Right cardiac atrium (tissue), 1 donor: ENCODE measurements around a stretch of chr1.

DNA sequence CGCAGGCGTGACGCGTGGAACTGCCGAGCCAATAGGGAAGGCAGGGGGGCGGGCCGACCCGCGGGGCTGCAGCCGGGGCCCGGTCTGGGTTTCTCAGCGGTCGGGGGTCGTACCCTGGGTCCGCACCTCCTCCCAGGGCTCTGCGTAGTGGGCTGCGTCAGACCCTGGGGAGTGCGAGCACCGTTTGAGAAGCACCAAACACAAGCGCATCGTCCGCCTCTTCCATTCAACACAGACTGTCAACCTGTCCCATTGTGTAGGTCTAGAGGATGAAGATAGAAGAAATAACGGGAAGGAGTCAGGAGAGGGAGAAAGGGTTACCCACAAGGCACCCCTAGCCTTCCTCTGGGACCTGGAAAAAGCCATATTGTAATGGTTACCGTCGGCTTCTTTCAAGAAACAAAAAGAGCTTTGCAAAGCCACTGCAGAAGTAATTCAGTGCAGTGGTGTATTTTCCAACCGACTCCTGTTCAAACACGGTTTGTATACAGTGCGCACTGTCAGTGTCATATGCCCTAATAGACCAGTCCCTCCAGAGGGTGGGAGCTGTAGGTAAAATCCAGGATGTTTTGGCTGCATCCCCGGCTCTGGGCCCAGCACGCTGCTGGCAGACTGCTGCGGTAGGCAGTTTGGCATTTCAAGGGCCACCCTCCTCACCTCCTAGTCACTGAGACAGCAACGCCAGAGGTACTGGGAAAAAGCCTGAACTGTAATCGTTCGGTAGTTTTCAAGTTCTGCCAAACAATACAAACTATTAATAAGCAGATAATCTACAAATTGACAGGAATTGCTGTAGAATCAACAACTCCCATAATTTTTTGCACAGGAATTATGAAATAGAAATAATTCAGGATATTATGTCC is 607 bp upstream of the LYST start:
- PRO-cap = bidirectional peak, plus-strand start at position 96 of the sequence, minus-strand start outside the sequence; bidirectional peak, plus-strand start at position 664 of the sequence, minus-strand start at position 614 of the sequence

DNA sequence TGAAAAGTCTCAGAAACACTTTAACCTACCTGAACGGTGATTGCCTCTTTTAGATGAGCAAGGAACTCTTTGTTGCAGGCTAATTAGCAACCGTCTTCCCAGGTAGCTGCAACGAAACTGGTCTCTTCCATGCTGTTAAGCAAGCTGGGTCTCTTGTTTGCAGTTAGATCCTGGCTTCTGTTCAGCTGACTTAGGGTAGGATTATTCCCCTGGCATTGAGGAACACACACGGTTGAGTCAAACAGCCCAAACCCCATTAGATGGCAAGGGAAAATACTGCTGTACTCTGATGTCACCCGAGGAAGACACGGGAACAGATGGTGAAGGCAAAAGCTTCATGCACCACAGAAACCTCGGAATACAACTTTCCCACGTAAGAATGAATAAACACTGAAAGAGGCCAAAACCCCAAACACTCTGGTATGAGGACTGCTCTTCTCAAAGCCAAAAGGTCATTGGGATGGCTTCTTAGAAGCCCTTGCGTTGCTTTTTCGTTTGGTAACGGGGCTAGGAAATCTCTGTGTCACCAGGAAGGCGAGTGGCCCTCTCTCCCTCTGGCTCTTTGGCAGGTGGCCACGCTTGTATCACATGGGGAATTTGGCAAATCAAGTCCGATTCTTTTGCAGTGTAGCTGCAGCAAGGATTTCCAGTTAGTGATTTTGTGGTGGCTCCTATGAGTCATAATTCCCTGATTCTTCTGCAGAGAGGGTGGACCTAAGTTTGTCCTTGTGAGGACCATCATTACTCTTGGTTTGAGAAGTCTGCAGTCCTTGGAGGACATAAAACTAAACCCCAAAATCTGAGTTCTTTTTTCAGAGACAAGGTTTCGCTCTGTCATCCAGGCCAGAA is 16.7 kb upstream of the LYST start:
- PRO-cap = no peak

- PRO-cap = no peak
Observed at GRCh38 chr1:236143418-236144035, 1.2 kb downstream of the GPR137B start.

GRCh38 chr1:236174196-236174970 is 32.0 kb downstream of the GPR137B start:
- PRO-cap = no peak

- PRO-cap = no peak
Observed at GRCh38 chr1:236178312-236178693, 36.0 kb downstream of the GPR137B start.

- PRO-cap = no peak
Observed at GRCh38 chr1:236524160-236524413, 305 bp downstream of the LGALS8 start.

DNA sequence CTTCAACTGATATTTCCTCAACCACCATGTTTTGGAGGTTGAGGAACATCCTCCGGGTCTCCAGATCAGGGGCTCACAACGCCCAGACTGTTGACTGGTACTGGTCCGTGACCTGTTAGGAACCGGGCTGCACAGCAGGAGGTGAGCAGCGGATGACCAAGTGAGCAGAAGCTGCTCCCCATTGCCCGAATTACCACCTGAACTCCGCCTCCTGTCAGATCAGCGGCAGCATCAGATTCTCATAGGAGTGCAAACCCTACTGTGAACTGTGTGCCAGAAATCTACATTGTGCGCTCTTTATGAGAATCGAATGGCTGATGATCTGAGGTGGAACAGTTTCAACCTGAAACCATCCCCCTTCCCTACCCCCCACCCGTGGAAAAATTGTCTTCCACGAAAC is 24.2 kb downstream of the ACTN2 start:
- PRO-cap = no peak

GRCh38 chr1:236736944-236737300 is 50.6 kb downstream of the ACTN2 start:
- PRO-cap = no peak

GRCh38 chr1:236739228-236739683 is 53.0 kb downstream of the ACTN2 start:
- PRO-cap = no peak

DNA sequence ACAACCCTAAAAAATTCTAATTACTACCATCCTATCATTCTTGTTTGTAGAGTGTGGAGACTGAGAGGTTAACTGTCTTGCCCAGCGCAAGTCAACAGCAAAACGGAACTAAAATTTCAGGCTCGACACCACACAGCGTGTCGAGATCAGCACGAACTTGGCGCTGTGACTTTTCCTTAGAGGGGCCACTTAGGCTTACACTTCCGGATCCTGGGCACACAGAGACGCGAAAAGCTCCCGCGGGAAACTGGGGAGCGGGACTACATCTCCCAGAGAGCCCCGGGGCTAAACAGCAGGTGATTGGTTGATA is 245 bp upstream of the MTR start:
- PRO-cap = bidirectional peak, plus-strand start outside the sequence, minus-strand start at position 199 of the sequence

GRCh38 chr1:237011276-237011871 is 7.1 kb upstream of the MT1HL1 start:
- PRO-cap = no peak

DNA sequence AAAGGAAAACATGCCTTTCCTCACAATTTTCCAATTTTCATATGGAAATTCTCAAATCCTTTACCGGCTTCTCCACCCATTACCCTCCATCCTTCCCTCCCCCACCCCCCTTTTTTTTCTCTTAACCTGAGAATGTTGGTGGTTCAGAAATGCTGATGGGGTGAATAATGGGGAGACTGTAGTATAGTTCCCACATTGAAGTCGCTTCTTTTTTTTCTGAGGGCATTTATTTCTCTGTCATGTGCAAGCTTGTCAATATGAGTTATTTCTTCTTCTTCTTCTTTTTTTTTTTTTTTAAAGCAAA is 2.6 kb downstream of the RYR2 start:
- PRO-cap = unidirectional peak, plus-strand start at position 127 of the sequence

- PRO-cap = no peak
Observed at GRCh38 chr1:239368258-239368761, 18.1 kb upstream of the CHRM3 start.

DNA sequence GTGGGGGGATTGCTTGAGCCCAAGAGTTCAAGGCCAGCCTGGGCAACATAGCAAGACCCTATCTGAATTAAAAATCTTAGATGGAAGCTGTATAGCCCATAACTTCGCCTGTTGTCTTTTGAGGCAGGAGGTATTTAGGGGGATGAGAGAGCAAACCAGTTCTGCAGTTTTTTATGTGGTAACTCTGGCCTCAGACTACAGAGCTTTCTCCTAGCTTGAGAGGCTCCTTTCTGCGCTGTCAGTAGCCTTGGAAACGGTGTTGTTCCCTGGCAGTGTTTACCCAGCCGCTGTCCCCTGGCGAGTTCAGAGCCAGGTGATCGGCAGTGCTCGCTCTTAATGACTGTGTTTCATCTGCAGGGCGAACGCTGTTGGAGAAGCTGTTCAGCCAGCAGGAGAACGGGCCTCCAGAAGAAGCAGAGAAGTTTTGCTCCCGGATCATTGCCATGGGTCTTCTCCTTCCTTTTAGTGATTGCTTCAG is 31.2 kb downstream of the FMN2 start:
- PRO-cap = no peak

DNA sequence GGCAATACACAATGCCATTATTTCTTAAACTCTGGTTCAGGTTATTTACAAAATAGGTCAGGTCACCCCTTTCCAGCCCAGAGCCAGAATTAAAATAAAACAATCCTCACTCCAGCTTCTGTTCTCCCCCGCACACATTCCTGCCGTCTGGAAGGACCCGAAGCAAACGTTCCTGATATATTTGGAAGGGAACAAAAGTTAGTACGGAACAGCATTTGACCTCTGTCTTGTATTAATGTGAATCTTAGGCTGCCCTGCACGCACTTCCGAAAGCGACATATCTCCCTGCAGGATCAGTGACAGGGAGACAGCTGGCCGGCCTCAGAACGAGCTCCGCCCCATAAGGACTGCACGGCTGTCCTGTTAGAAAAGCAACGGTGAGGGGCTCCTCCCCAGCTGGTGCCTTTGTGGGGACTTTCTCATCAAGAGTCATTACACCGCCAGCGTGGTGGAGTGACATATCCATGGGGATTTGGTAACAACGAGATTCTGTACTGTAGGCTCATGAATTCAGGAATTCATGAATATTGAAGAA is 7.9 kb upstream of the GREM2 start:
- PRO-cap = no peak

- PRO-cap = no peak
Observed at GRCh38 chr1:240649523-240650151, 37.7 kb upstream of the GREM2 start.

GRCh38 chr1:241088117-241088430 is 268.9 kb downstream of the RGS7 start:
- PRO-cap = no peak

GRCh38 chr1:241934730-241935372 is 22.7 kb upstream of the BECN2 start:
- PRO-cap = no peak

- PRO-cap = bidirectional peak, plus-strand start at chr1:243101892, minus-strand start at chr1:243101711
Observed at GRCh38 chr1:243101544-243102077, 153.5 kb downstream of the CEP170 start.

DNA sequence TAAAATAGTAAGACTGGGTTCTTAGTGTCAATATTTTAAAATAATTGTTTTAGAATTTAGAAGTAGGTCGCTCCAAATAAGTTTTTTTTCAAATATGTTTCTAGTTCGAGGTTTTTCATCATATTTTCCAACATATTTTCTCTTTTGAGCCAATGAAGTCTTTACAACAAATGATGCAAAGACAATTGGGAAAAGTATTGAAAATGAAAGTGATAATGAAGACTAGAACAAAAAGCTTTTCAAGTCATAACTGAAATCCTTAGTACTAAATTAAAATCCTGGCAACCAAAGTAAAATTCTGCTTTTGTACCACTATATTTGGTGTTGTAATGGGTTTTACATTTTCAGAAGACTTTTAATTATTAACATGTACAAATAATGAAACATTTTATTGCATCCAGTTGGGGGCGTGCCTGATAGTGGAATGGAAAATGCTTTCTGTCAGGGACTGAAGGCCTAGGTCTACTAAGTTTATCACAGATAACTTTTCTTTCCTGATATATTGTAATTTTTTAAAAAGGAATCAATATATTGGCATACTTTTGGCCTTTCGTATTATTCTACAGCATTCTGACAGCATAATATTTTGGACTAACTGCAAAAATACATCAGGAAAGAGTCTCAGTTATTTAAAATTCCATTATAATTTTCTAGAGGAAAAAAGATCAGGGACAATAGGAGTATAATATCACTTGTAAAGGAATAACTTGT is 89.4 kb downstream of the SDCCAG8 start:
- PRO-cap = no peak